Metastatic Pancreatic Carcinoma in the Ovary (tissue), 1 donor: ENCODE measurements around a stretch of chr6.

- PRO-cap = no peak
Measured at GRCh38 chr6:162681279-162681966, 46.1 kb downstream of the PRKN start.

DNA sequence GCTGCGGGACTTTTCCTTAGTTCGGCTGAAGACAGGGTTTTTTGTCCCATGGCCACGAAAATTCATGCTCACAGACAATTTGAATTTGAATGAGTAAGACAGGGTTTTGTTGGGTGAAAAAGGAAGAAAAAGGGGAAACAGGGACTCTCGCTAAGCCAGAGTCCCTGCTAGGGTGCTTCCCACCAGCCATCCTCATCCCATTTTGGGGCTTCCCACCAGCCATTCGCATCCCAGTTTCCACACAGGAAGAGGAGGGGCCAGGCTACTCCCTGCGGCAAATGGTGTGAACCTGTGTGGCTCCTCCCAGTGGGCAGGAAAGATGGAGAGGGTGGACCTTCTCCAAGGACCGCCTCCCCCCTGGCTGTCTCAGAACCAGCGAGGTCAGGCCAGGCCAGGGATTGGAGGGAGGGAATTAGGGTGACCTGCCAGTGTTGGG, 326.8 kb downstream of the PACRG start:
- PRO-cap = no peak

DNA sequence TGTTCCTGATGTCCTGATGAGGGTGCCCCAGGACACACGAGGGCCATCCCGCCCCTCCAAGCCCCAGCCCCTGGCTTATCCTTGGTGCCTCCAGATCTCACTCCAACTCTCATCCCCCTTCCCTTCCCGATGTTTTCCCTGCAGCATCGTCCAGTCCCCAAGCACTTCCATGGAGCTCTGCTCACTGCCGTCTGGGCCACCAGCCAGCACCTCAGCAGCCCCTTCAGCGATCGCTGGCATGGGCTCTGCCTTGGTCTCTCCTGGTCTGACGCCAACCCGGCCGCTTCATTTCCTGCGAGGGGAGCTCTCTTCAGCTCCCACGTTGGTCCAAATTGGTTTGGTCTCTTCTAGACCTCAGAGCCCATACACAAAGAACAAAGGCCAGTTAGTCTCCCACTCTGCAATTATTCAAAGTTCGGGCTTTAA, 154.5 kb upstream of the QKI start:
- PRO-cap = no peak

GRCh38 chr6:163263086-163263592, 151.4 kb upstream of the QKI start:
- PRO-cap = no peak

DNA sequence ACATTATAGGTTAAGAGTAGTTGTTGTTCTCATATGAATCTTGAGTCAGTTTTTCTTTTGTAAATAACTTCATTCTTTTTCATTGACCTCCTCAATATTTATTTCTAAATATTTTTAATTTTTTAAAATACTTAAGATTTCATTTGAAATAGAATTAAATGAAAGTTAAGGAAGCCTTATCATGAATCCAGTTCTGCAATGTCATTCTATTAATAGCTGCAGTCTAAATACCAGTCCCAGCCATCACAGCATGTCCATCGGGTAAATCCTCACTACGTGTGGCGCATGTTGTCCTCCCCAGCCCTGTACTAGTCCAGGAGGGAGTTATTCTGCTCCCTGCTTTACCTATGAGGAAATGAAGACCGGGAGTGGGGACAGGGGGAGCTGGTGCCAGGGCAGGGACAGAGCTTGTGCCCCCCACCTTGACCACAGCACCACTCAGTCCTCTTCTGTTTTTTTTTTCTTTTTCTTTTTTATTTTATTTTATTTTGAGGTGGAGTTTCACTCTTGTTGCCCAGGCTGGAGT, 125.1 kb upstream of the QKI start:
- PRO-cap = no peak

- PRO-cap = no peak
Measured at GRCh38 chr6:163338749-163339587, 75.5 kb upstream of the QKI start.

GRCh38 chr6:163339588-163340018, 74.9 kb upstream of the QKI start:
- PRO-cap = no peak

DNA sequence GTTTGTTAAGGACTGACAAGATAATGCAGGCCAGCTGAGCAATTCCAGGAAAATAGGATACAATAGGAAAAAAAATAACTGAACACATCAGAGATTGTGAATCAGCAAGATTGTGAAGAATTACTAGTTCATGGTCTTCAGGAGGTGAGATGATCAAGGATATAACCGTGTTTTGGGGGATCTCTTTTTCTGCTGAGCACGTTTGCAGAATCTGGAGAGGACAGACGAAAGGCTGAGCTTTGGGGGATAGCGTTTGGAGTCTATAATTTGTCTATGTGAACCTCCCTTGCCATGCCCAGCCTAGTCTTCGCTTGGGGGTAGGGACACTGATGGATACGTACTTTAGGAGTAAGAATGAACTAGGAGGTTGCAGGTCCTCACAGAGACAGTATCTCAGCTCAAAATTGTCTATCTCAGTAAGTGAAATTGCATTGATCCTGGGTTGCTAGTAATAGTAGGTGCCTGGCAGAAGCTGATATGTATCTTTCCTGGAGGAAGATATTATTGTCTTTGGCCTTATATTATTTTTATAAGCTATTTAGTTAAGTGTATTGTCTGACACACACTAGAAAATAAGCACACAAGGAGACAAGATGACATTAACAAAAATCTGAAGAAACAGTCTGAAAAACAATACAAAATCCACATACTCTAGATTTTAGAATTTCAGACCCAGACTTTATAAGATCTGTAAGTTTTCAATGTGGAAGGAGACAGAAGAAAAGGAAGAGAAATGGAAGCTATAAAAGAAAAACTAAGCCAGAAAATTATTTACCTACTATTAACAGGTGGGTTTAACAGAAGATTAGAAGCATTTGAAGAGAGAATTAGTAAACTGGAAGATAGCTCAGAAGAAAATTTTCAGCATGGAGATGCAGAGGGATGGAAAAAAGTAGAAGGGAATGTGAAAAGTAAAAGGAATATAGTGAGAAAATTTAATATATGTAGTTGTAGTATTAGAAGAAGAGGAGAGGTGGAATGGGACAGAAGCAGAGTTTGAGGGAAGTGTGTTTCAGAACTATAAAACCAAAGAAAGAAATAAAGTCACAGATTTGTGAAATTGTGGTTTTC, 55.8 kb downstream of the QKI start:
- PRO-cap = no peak

GRCh38 chr6:163482849-163483475, 68.4 kb downstream of the QKI start:
- PRO-cap = no peak

- PRO-cap = no peak
Measured at GRCh38 chr6:163495277-163495882, 80.9 kb downstream of the QKI start.

DNA sequence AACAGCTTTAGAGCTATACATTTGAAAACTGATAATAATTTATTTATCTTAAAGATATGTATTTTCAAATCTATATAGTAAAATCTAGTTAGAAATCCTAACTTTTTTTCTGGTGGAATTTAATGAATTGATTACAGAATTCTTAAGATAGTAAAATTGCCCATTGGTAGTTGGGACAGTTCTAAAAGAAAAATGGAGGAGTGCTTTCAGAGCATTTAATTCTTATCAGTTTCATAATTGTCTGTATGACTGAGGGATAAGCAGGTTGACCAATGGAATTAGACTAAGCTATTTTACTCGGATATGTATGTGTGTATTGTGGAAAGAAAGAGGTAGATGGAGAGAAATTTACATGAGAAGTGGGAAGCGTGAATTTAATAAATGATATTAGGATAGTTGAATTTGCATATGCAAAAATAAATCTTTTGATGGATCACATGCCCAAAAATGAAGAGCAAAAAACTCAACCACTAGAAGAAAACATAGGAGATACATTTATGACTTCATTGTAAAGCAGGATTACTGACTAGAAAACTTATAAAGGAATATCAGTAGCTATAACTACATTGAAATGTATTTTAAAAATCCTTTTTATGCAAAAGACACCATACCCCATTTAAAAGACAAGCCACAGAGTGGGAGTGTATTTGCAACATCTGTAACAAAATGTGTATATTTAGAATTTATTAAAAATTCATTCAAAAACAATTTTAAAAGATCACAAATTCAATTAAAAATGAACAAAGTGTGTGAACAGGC, 100.0 kb downstream of the QKI start:
- PRO-cap = no peak

- PRO-cap = no peak
Measured at GRCh38 chr6:163570697-163571321, 156.3 kb downstream of the QKI start.

GRCh38 chr6:163764298-163765020, 349.9 kb downstream of the QKI start:
- PRO-cap = no peak

DNA sequence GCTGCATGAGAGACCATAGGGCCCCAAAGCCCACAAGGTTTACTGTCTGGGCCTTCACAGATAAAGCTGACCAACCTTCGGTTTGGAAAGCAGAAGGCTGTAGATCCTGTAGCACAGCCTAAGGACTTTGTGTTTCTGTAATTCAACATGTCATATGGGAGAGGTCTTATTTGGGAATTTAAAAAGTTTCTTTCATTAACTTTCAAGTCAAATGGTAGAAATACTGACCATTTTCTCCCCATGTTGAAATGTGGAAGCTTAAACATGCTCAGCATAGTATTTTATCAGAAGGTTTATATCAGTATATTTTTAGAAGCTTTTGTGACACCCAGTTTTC, 362.9 kb downstream of the QKI start:
- PRO-cap = no peak

GRCh38 chr6:163946457-163946999, 532.0 kb downstream of the QKI start:
- PRO-cap = no peak

GRCh38 chr6:163955230-163955611, 540.7 kb downstream of the QKI start:
- PRO-cap = no peak

GRCh38 chr6:164107559-164108102, 693.1 kb downstream of the QKI start:
- PRO-cap = no peak

GRCh38 chr6:164150892-164151786, 736.6 kb downstream of the QKI start:
- PRO-cap = no peak

GRCh38 chr6:165552233-165552984, 110.6 kb downstream of the PDE10A start:
- PRO-cap = no peak

GRCh38 chr6:165611381-165611661, 51.7 kb downstream of the PDE10A start:
- PRO-cap = no peak